ENCODE measurements around a stretch of chr21.

DNA sequence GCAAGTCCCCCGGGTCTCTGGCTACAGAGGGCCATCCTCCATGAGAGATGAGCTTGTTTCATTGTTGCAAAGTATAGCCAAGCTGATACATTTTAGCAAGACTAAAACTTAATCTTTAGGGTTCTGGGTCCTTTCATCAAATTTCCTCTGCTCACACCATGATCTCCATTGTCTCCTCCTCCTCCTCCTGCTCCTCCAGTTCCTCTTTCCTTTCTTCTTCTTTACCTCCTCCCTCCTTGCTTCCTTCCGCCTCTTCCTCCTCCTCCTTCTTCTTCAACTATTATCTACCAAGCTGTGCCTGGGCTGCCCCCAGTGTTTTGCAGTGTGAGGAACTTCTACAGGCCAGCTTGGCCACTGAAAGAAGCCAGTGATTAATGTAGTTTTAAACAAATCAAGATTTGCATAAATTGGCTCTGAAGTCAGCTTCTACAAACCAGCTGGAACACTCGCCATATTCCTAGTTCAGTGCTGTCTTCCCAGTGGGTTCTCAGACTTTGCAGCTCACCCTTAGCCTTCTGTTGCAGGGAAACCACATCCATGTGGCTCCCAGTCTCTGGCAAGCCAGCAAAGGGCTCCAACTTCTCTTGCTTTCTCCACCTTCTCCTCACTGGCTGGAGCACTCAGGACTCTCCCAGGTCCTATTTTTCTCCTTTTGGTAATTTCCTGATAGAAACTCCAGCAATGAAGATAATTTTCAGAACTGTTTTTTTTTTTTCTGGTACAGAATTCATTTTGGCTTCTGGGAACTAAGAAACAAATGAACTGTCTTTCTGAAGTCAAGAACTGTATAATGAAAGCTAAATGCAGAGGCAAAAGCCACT, 139.2 kb downstream of the RUNX1 start:
- PRO-cap, result no peak

DNA sequence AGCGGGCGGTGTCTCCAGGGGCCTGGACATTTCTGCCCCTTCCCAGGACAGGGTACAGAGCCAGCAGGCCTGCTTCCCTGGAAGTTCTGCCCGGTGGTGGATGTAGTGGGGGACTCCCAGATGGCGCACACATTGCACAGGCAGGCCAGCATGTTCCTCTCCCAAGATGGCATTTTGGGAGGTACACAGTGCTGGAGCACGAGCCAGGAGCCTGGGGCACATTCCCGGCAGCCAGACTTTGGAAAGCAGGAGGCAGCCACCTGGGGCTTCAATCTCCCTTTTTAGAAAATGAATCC, 57.0 kb downstream of the RUNX1 start:
- PRO-cap, result unidirectional peak, plus-strand start at position 189 of the sequence

DNA sequence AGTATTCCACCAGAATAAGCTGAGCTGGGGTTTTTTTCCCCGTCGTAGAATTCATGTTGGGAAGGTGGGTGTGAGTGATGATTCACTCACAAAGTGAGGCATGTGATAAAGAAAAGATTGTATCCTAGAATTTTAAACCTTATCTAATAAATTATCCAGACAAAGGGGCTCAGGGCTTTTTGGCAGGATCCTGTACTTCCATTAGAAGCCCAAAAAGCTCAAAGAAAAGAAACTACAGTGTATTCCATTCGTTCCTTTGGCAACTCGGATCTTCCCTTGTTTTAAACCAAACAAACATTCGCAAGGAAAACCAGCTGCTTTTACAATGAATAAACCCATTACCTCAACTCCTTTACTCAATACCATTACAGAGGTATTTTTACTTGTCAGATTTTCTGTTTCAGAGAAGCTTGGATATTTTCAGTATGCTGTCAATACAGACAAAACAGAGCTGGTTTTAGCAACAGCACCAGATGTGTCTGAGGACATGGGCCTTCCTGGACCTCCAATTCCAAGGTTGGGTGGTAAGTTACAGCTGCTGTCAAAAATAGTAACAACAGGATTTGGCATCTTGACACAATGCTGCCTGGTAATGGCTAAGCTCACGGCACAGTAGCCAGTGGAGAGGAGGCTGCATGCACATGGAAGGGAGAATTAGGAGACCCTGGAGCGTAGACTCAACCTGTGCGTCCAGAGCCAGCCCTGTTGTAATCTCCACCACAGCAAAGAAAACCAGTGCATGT, 159.9 kb upstream of the RUNX1 start:
- PRO-cap, result no peak

- PRO-cap, result bidirectional peak, plus-strand start at chr21:35257616, minus-strand start at chr21:35257572
Measured at GRCh38 chr21:35257288-35257810, 208.2 kb upstream of the RUNX1 start.

GRCh38 chr21:35529181-35529632, 480.1 kb upstream of the RUNX1 start:
- PRO-cap, result no peak

DNA sequence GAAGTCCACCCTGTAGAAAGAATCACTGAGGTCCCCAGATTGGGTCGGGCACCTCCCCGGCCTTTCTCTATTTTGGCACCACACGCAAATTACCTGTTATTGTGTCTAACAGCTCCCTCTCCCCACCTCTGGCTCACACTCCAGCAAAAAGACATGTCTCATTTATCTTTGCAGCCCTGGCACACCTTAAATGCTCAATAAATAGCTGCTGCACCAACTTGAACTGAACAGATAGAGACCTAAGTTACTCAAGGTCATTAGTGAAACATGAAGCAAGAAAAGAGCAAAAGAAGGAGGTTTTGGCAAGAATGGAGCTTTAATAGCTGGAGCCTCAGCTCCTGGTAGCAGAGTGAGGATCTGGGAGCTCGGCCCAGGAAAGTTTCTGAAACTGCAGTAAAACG, 207.6 kb downstream of the SETD4 start:
- PRO-cap, result no peak

- PRO-cap, result no peak
Measured at GRCh38 chr21:35886870-35887520, 173.3 kb downstream of the SETD4 start.

DNA sequence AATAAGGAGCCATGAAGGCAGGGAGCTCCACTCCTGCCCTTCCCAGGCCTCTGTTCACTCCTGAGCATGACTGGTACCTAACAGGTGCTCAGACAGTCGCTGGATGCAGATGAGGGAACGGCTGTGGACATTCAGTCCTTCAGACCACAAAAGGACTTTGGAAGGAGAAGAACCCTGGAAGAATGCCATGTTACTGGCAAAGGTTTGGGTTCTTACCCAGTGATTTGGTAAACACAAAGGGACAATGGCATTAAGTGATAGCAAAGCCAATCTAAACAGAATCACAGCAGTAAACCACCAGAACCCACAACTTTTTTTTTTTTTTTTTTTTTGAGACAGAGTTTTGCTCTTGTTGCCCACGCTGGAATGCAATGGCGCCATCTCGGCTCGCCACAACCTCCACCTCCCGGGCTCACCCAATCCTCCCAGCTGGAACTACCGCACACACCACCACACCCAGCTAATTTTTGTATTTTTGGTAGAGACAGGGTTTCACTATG, 7.6 kb upstream of the CBR3 start:
- PRO-cap, result unidirectional peak, minus-strand start at position 52 of the sequence

DNA sequence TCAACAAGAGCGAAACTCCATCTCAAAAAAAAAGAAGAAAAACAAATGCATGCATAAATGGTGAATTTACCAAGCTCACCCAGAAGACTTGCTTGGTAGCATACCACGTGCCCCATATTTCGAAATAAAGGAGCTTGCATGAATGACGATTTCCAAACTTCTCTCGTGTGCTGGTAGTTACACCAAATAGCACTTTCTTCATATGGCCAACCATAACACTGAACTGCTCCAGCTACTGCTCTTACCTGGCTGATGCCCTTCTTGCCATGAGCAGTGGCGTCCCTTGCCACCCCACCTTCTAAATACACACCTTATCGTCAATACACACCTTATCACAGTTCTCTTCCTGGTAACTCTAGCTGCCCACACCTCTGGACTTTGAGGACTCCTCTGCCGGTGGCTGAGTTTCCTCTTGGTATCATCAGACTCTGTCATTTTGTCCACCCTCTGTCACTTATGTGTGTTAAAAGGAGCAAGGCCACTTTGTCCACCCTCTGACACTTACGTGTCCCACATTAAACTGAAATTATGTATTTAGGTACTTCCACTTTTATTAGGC, 2.9 kb downstream of the DOP1B start:
- PRO-cap, result no peak

DNA sequence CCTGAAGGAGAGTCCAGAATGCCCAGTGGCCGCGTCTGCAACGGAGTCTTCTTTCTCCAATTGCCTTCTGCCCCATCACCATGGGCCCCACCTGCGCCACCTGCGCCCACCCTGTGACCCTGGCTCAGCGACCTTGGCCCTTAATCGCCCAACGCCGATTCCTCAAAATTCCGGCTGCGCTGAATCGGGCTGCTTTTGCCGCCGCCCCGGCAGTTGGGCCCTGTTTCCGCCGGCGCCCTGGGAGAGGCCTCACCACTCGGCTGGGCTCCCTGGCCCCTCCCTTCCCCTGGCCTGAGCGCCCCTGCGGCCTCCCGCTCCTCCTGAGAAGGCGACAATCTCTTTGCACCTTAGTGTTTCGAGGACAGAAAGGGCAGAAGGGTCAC, 730 bp upstream of the SIM2 start:
- PRO-cap, result no peak

DNA sequence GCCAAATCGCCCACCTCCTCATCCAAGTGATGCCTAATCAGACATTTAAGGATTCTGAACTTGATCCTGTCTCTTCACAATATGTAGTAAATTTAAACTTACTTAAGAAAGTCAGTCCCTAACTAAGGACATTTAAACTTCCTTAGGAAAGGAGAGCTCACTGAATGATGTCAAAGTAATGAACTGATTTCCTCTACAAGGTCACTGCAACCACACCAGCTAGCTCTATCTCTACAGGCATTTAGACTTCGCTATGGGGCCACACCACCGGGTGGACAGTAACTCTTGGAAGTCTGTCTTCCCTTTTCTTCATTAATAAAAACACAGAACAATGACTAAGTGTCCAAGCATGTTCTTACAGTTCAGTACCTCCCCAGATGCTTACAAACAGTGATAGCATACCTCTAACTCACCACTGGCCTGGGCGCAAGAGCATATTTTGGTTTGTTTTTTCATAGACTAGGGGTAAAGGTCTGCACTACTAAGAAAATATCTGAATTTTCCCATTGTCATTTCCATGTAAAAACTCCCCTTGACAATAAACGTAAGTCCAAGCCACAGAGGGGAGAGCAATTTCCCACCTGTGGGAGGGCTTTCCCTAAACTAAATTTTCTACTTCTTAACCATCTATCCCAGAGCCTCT, 54.6 kb downstream of the SIM2 start:
- PRO-cap, result no peak

- PRO-cap, result no peak
Measured at GRCh38 chr21:36754073-36754632, 55.2 kb downstream of the SIM2 start.

DNA sequence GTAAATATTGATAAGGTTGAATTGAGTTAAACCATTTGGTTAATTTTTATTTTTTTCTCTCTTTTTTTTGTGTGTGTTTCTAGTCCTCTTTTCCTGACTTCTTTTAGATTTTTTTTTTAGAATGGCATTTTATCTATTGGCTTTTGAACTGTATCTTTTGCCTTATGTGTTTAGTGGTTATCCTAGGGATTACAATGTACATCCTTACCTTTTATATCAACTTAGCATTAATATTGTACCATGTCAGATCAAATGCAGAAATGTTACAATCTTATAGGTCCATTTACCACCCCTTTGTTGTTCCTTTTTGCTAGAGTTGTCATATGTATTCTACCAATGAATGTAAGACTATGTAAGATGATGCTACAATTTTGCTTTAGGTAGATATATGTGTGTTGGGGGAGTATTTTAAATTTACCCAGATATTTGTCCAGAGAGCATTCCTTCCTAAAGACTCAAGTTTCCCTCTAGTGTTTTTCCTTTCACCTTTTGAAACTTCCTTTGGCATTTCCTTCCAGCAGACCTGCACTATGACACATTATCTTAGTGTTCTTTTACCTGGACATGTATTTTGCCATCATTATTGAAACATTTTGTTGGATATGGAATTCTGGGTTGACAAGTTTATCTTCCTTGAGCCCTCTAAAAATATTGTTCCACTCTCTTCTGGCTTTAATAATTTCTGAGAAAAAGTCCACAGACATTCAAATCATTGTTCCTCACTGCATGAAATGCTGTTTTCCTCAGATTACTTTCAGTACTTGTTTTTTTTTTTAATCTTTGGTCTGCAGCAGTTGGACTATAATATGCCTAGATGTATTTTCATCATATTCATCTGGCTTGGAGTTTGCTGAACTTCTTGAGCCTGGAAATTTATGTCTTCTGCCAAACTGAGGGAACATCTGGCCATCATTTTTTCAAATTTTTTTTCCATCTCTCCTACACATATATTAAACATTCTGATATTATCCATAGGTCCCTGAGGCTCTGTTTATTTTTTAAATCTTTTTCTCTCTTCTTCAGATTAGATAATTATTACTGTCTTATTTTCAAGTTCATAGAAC, 88.9 kb downstream of the HLCS start:
- PRO-cap, result no peak

- PRO-cap, result no peak
Measured at GRCh38 chr21:37225310-37225854, 41.8 kb downstream of the VPS26C start.

DNA sequence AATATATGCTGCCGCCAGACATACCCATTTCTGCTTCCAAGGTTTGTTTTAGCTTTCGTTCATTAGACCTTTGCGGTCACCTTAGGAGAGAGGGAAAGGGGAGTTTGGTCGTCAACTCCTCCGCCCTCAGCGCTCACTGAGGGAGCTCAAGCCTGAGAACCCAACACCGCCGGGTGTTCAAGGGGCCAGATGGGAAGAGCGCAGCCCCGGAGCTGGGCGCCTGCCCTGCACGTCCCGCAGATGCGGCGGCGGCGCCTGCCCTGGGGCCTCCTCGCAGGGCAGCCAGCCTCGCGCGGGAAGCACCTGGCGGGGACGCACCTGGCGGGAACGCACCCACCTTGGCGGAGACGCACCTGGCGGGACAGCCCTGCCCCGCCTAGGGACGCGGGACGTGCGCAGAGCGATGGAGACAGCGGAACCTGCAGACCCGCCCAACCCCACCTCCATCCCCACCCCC, 338 bp downstream of the VPS26C start:
- PRO-cap, result bidirectional peak, plus-strand start at position 379 of the sequence, minus-strand start at position 378 of the sequence

GRCh38 chr21:37365260-37366308, 989 bp upstream of the DYRK1A start:
- PRO-cap, result unidirectional peak, plus-strand start at chr21:37365746; unidirectional peak, plus-strand start at chr21:37365801; unidirectional peak, plus-strand start at chr21:37365854; bidirectional peak, plus-strand start at chr21:37366107, minus-strand start at chr21:37366027

- PRO-cap, result no peak
Measured at GRCh38 chr21:37380745-37381101, 14.2 kb downstream of the DYRK1A start.

- PRO-cap, result no peak
Measured at GRCh38 chr21:37383733-37384243, 17.2 kb downstream of the DYRK1A start.

DNA sequence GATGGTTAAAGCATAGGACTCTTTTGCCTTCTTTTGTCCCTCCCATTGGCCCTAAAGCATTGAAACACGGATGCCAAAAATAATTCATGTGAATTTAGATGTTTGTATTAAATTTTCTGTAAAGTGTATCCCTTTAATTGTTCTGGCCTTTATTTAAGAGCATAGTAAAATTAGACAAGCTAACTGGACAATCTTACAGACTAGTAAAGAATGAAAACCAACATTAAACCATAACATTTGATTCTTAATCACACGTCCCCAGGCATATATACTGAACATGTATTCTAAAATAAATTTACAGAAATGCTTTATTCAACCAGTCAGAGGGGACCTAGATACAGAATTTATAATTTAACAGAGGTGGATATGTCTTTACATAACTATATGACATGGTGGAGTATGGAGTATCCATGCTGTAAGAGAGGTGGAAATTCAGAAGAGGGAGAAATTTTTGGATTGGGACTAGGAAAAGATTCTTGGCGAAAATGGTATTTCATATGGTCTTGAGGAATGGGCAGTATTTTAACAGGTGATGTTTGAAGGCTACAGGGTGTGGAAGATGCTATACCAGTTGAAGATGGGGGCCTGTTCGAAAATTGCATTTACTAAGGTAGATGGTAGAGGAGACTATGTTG, 70.0 kb downstream of the DYRK1A start:
- PRO-cap, result no peak

GRCh38 chr21:37452935-37453668, 86.5 kb downstream of the DYRK1A start:
- PRO-cap, result no peak